Ureter (tissue), 1 donor: ENCODE measurements around the genes SDC3, PUM1, PEF1 and COL16A1.

DNA sequence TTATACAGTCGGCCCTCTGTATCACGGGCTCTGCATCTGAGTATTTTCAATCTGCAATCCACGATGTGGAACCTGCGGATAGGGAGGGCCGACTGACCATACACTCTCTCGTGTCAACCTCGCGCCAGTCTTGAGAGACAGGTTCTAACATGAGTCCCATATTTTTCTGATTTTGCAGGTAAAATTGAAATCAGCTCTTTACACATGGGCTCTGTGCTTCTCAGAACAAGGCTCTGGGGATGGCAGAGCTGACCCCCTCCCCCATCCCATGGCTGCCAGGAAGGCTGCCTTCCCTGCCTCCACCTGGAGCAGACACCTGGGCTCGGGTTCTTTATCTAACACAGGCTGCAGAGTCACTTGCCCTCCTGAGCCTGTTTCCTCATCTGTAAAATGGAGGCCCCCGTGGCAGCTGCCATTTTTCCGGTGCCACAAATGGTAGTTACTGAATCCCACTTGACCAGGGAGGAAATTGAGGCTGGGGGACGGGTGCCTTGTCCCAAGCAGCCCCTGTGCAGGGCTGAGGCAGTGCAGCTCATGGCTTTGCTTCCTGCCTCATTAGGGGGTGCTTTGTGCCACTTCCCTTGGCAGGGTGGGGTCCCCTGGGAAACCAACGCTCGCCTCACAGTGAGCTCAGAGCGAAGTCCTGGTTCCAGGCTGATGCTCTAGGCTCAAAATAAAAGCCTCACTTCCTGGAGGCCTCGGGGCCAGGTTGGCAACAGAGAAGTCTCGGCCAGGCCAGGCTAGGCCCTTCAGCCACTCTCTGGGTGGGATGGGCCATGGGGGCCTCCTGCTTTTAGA is 7.0 kb downstream of the LAPTM5 start:
- PRO-cap, result no peak

- PRO-cap, result no peak
Observed at GRCh38 chr1:30823063-30823550, 65.5 kb upstream of the LAPTM5 start.

DNA sequence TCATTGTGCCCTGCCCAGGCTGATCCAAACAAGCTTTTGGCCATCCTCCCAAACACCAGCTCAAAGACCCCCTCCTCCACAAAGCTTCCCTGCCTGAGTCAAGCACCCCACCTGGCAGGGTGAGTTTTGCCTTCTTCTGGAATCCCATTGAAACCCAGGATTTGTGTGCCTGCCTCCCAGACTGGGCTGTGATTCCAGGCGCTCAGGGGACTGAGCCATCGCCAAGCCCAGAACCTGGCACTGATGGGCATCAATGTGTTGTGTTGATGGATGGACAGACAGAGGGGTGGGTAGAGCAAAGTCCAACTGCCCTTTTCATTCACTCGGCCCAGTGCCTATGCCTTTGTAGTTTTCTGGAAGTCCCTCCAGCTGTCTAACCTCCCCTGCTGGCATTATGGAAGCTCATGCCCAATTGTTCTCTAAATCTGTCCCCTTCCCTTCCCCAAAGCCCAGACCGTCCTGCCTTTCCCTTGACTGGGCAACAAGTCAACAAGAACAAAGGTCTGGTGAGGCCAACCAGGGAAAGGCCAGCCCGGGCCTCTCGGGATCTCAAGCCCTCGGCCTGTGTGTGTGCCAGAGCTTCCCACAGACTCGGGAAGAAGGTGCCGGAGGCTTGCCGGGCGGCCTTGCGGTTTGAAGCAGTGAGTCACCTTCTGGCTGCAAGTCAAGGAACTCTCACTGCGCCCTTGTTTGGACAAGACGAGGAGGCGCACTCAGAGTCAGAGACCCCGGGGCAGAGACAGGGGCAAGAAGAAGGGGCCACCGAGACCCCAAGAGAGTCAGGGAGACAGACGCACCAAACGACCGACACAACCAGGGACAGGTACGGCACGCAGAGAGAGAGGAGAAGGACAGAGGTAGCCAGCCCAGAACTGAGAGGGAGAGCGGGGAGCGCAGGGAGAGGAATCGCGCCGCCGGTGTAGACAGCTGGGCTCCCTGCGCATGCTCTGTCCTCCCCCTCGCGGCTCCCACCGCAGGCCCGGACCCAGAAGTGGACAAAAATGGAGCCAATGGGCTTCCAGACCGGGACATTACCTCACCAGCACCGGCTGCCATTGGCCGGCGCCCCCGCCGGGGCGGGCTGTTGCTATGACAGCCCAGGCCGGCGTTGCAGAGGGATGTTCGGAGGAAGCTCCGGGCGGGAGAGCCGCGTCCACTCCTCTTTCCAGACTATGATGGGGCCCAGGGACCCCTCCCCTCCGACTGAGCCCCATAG is 66.4 kb upstream of the LAPTM5 start:
- PRO-cap, result bidirectional peak, plus-strand start at position 1,123 of the sequence, minus-strand start at position 921 of the sequence

- PRO-cap, result no peak
Observed at GRCh38 chr1:30877379-30878215, 31.0 kb downstream of the SDC3 start.

- PRO-cap, result no peak
Observed at GRCh38 chr1:30903384-30903733, 5.2 kb downstream of the SDC3 start.

DNA sequence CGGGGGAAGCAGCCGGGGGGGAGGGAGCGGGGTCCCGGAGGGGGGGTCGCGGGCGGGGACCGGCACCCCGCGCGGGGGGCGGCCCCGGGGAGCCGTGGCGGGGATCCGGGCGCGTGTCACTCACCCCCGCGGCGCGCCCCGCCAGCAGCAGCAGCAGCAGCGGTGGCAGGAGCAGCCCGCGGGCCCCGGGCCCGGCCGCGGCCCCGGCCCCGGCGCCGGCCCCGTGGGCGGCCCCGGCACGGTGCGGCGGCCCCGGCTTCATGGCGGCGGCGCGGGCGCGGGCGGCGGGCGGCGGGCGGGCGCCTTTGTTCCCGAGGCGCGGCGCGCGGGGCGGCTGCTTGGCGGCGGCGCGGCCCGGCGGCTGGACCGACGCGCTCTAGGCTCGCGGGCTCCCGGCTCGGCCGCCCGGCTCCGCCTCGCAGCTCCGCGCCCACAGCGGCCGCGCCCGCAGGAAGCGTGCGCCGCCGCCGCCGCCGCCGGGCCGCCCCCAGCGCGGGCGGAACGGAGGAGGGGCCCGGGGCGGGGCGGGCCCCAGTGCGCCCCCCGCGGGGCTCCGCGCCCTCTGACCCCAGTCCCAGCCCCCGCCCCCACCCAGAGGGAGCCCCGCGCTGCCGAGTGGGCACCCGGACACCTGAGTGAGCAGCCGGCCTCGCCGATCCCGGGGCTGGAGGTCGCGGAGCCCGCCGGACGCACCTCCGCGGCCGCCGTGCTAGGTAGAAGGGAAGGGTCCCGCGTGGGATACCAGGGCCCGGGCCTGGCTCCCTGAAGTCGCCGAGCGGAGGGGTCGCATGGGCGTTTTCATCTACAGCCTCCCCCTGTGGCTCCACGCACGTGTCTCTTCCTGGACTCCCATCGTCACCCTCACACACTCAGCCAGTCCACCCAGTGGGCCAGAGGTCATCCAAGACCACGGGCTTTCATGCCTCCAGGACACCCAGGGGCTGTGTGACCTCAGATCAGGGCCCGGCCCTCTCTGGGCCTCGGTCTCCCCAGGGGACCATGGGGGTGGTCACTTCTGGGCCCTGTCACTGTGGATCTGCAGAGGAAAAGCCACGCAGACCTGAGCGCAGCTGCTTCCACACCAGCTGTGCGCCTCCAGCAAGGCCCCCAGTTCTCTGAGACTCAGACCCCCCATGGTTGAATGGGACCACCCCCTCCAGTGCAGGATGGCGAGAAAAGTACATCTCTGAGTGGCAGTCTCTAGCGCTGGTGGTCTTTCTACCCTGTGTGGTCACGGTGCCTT is at the start of gene SDC3:
Gene SDC3, minus strand, starts transcription at position 434 of the 1,243 bp plus-strand sequence.
- PRO-cap, result bidirectional peak, plus-strand start at position 626 of the sequence, minus-strand start at position 453 of the sequence

- PRO-cap, result no peak
Observed at GRCh38 chr1:31012115-31013029, 53.1 kb downstream of the PUM1 start.

DNA sequence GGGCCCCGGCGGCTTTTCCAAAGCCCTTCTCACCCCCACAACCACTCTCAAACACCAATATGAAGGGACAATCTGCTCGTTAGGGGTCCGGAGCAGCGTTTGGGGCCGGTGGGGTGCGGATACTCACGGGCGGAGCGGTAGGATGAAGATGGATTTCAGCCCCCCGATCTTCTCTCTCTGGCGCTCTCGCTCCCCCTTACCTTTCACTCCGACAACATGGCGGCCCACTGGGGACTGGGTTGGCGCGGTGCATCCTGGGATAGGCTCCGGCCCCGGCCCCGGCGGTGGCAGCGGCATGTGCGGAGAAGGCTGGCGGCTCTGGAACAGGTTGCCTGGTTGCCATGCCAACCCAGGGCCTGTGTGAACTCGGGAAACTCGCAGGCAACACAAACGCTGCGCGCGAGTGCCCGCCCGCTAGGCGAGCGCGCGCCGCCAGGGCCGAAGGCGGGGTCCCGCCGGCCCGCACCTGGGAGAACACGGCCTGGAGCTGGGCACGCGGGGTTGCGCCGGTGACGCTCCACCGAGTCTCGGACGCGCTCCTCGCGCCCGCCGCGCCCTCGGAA is at the start of gene PUM1:
Gene PUM1, minus strand, starts transcription at position 229 of the 563 bp plus-strand sequence.
- PRO-cap, result bidirectional peak, plus-strand start at position 275 of the sequence, minus-strand start at position 198 of the sequence

DNA sequence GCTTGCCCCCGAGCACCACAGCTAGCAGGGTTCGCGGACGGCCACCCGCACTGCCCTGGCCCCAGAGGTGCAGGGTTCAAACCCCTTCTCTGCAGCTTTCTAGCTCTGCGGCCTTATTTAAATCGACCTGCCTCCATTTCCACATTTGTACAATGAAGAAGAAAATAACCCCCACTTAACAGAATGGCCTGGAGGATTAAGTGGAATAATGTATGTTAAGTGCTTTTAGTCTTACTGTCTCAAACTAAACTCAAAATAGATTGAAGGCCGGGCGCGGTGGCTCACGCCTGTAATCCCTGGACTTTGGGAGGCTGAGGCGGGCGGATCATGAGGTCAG is 503 bp upstream of the PUM1 start:
- PRO-cap, result no peak

GRCh38 chr1:31102474-31103185 is 37.1 kb upstream of the PUM1 start:
- PRO-cap, result no peak

- PRO-cap, result no peak
Observed at GRCh38 chr1:31182027-31182822, 57.5 kb downstream of the NKAIN1 start.

- PRO-cap, result no peak
Observed at GRCh38 chr1:31381351-31382170, 8.7 kb upstream of the FABP3 start.

DNA sequence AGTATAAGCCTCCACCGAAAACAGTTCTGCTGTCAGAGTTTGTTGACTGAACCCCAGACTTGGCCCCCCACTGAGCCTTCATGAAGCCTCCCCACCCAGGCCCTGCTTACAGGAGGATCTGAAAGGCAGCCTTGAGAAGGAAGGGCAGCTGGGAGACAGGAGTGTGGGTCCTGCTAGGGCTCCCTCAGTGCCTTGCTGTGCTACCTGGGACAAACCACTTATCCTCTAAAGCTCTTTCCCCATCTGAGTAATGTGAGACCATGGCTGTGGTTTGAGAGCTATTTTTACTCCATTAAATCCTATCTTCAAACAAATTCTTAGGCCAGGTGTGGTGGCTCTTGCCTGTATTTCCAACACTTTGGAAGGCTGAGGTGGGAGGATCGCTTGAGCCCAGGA is 11.6 kb upstream of the FABP3 start:
- PRO-cap, result no peak

GRCh38 chr1:31434762-31435246 is 21.8 kb downstream of the SERINC2 start:
- PRO-cap, result no peak

GRCh38 chr1:31640556-31641621 is 3.8 kb downstream of the PEF1 start:
- PRO-cap, result no peak

GRCh38 chr1:31644126-31644934 is at the start of gene PEF1:
Gene PEF1 (minus strand): TSS chr1:31644876.
- PRO-cap, result unidirectional peak, minus-strand start at chr1:31644610; bidirectional peak, plus-strand start at chr1:31645058, minus-strand start at chr1:31644864

- PRO-cap, result no peak
Observed at GRCh38 chr1:31648478-31648827, 3.8 kb upstream of the PEF1 start.

GRCh38 chr1:31703783-31704307 is at the start of gene COL16A1:
Gene COL16A1 (minus strand): TSS chr1:31704017.
- PRO-cap, result bidirectional peak, plus-strand start at chr1:31704109, minus-strand start at chr1:31703989

- PRO-cap, result no peak
Observed at GRCh38 chr1:31929197-31929700, 8.9 kb downstream of the PTP4A2 start.

- PRO-cap, result no peak
Observed at GRCh38 chr1:32032681-32034027, 19.5 kb downstream of the KHDRBS1 start.